Umbilical cord (tissue), 2 donors: ENCODE measurements around a stretch of chr10.

- RAMPAGE, long total RNA, result no peak
Observed at GRCh38 chr10:8070394-8070903, 16.0 kb downstream of the GATA3 start.

GRCh38 chr10:8402351-8402903, 347.9 kb downstream of the GATA3 start:
- RAMPAGE, long total RNA, result no peak

DNA sequence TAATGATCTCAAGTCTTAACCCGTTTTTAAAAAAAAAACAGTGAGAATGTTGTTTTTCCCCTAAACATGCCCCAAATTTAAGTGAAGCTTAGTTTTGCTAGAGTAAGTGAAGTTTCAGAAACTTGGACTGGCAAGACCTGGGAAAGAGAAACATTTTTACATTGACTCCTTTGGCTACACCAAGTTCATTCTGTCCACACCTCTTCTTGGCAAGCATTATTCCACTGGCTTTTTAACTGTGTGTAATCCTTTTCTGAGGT, 216.7 kb upstream of the CELF2 start:
- RAMPAGE, long total RNA, result no peak

DNA sequence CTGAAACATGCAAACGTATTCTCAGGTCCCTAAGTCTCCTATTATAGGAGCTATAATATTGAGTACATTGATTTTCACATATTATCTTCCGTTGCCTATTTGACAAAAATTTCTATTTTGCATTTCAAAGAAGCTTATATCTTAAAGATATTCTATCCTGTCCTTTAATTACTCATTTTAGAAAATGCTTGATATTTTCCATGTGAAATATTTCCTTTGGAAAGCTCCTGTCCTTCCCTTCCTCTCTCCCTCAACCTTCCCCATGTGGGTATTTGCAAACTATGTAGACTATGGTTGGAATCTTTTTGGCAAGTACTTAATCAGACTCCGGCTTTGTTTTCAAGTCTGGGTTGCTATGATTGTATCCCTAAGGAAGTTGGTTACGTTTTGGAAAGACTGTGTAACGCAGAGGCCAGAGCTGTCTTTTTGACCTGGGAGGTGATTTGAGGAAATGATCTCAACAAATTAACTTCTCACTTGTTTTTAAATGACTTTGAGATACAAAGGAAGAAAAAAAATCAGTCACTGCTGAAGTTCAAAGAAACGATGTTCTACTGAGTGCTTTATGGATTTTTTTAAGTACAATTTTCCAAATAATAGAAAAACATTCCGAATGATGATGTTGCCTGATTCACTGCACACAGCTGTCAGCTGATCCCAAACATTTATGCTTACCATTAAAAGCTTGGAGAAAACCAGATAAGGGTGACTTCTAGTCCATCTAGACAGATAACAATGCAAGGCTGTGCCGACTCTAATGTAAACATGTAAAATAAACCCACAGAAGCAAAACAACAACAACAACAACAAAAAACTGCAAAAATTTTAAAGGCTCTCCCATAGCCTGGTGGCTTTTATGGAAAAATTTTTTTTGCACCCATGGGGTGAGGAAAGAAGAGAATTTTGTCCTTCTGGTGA, 145.5 kb upstream of the CELF2 start:
- RAMPAGE, long total RNA, result no peak

DNA sequence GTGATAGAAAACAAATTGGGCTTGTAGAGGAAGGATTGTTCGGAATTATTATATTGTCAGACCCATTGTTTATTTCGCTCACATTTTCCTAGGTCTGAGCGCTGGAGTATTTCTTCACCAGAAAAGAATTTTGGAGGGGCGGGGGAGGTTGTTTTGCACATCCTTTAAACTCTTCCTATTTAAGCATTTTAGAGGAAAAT, 29.1 kb downstream of the CELF2 start:
- RAMPAGE, long total RNA, result no peak

- RAMPAGE, long total RNA, result no peak
Observed at GRCh38 chr10:11070235-11070910, 52.7 kb downstream of the CELF2 start.

GRCh38 chr10:11093951-11094327, 76.3 kb downstream of the CELF2 start:
- RAMPAGE, long total RNA, result no peak

GRCh38 chr10:11166777-11167810, 149.4 kb downstream of the CELF2 start:
- RAMPAGE, long total RNA, result no peak

DNA sequence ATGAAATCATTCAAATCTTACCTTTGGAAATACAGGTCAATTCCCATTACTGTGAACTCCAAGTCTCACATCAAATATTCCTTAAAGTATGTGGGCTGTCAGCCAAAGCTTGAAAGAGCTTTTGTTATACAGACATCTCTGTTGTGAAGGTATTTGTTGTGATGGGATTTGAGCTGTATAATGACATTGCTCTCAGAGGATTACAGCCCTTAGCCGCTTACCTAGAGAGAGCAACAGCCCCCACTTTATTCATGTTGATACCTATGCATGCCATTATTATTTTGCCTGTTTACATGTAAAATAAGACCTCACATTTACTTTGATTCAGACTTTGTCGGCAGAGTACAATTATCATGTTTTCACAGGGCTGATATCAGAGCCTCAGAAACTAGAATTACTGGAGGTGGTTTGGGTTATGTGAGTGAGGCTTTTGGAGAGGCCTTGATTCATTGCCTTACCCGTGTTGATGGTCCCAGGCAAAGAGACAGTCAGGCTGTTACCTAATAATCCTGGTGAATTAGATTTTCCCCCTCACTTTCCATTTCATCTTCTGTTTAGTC, 150.6 kb downstream of the CELF2 start:
- RAMPAGE, long total RNA, result no peak

DNA sequence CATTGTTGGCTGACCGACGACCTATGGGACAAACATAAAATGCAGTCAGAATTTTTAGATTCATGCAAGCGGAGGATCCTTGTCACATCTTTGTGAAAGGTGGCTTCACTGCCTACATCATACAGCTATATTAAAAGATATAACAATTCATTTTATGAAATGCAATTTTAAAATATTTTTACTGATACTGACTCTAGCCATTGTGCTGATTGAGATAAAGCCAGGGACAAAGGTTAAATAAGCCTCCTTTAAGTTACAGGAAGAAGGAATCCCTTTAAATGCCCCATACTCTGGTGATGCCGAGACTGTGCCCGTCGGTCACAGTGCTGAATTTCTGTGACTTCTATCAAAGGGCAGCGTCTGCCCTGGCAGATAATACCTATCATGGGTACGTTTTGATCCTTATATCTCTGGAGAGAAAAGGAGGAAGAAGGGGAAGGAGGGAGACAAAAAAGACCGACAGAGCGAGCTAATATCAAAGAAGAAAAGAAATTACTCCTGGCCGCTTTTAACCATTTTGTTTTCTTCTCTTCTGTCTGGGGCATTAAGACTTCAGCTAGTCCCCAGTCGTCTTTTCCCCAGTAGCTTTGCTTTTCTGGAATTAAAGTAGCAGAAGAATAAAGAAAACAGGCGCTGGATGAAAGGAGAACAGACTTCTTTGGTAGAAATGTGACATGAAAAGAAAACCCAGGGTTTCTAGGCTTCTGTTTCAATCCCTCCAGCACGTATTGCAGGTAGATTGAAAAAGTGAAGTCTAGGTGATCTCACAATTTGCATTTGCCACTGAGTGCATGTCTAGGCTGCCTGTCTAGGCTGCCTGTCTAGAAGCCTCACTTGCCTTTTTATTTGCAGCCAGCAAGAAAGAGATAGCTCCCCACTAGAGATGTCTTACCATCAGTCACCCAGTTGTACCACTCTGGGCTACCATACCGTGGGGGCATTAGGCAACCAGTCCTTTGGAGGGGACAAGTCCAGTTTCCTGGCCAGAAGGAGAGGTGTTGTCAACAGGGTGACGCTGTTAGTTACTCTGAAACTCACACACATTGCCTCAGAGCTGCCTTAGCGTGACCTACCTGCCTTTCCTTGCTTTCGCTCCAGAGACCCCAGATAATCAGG, 154.9 kb downstream of the CELF2 start:
- RAMPAGE, long total RNA, result no peak

DNA sequence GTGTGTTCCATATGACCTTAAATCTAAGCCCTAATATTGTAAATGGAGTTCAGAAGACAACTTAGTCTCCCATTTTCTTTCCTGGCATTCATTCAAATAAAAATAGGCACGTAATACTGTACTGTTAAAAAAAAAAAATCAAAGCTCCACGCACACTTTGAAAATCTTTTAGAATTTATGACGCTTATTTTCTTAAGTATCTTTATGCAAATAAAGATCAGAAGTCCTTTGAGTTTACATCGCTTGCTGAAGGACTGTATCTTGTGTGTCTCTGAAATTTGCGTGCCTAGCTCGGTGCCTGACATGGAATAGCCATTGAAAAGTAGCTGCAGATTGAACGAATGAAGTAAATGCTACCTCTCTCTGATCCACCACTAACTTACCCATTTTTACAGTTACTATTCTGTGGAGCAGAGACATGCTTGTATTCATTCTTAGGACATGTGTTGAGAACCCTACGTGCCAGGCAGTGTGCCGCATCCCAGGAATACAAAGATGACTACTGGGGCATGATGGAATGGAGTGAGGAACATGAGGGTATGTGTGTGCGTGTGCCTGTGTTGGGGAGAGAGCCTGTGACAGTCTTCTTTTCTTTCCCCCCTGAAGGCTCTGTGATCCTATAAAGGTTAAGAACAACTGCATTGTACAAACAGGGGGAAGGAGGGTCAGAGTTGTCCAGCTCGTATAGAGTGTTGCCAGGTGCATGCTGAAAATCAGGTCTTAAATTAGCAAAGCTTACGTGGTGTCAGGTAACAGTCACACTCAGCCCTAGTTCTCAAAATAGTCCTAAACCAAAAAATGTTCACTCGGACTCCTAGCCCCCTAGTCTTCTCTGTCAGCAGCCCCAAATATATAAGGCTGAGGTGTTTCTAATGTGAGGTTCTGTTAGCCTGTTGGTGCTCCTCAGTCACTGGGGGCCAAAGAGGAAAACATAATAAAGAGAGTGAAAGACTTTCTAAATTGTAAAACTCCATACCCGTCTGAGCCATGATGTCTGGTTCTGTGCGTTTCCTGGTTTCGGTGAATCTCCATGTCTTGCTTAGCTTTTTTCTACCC, 161.8 kb downstream of the CELF2 start:
- RAMPAGE, long total RNA, result no peak

- RAMPAGE, long total RNA, result no peak
Observed at GRCh38 chr10:11191281-11191711, 173.6 kb downstream of the CELF2 start.

DNA sequence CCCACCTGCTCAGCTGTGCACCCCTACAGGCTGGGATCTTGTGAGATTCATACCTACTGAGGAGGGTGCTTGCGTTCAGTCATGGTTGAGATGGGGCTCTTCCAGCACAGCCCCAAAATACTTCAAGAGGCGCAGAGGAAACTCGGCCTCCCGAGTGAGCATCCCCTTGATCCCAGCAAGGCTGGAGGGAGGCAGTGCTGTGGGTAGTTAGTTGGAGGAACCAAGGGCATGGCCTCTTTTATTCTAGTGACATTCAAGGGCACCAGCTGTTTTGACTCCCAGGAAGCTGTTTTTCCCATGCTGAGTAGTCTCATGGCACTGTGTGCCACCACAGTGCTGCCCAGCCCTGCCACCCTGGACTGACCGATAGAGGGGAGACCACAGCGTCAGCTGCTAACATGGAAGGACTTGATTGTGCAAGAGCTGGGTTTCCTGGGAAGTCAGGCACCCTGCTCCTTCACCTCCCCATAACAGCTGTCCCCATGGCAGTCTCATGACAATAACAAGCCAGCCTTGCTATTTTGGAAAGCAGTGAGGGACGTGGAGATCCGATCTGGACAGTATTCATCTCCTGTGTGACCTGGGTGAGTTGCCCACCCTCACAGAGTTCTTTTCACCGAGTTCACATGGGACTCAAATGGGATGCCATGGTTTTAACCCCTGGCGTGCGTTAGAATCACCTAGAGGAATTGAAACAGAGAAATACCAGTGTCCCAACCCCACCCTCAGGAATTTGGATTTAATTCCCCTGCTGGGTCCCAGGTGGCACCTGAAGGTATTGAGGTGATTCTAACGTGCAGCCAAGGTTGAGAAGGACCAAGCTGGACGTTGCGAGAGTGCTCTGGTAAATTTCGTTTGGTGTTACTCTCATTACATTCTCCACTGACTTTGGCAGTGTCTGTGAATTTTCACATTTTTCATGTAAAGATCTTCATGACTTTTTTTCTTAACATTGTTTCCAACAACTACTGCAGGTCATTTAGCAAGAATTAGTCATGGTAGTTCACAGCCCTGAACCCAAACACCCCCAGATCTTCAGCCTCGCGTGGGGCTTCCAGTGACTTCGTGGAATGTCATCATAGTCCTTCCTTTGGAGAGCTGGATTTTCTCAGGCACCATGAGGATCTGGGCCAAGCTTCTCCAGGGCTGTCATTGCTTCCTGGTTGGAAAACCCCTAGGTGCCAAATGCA, 174.8 kb downstream of the CELF2 start:
- RAMPAGE, long total RNA, result no peak

GRCh38 chr10:11193284-11193686, 175.6 kb downstream of the CELF2 start:
- RAMPAGE, long total RNA, result no peak

GRCh38 chr10:11201856-11202088, 184.1 kb downstream of the CELF2 start:
- RAMPAGE, long total RNA, result no peak

- RAMPAGE, long total RNA, result no peak
Observed at GRCh38 chr10:11225771-11226436, 208.2 kb downstream of the CELF2 start.

- RAMPAGE, long total RNA, result no peak
Observed at GRCh38 chr10:11296477-11297688, 279.2 kb downstream of the CELF2 start.

- RAMPAGE, long total RNA, result no peak
Observed at GRCh38 chr10:11300455-11300889, 282.8 kb downstream of the CELF2 start.

- RAMPAGE, long total RNA, result no peak
Observed at GRCh38 chr10:11457396-11458006, 153.9 kb downstream of the USP6NL start.

DNA sequence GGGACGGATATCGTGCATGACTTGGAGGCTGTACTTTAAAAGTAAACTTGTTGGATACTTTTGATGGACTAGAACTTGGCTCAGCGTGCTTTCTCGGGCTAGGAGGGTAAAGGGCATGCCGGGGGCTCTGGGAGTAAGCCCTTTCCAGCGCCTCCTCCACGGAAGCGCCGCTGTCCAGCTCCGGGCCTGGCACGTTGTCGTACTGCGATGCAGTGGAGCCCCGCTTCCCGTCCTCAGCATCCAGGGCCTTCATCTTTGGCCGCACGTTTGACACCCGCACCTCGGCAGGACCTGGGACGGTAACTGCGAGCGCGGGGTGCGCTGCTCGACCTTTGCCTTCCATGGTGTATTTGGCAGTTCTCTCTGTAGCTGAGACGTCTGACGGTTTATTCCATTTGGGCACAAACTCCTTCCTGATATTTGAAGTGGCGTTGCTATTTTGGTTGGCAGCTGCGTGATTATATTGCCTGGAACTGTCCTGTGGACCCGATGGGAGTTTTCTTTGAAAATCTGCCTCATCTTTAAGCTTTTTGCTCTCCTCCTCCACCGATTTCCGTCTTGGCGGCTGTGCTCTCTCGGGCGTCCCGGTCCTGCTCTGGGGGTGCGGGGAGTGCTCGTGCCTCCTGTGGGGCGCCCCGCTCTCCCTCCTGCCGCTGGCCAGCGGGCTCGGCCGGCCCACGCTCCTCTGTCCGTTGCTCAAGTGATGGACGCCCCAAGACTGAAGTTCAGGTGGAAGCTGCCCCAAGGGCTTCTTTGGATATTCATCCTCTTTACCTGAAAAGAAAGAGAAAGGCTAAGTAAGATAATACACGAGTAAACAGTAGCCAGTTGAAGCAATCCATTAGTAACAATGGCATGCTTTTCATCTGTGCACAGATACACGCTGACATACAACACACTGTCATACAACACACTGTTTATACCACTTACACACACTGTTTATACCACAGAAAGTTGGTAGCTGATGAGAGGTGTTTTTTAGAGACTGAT, 148.1 kb downstream of the USP6NL start:
- RAMPAGE, long total RNA, result no peak